Right ventricle myocardium (tissue), 1 donor: ENCODE measurements around the genes ADIPOR2, CACNA1C, TULP3 and TSPAN9.

GRCh38 chr12:1634115-1634706 is 5.2 kb downstream of the WNT5B start:
- PRO-cap, 2 experiments = no peak in any of the 2 experiments

DNA sequence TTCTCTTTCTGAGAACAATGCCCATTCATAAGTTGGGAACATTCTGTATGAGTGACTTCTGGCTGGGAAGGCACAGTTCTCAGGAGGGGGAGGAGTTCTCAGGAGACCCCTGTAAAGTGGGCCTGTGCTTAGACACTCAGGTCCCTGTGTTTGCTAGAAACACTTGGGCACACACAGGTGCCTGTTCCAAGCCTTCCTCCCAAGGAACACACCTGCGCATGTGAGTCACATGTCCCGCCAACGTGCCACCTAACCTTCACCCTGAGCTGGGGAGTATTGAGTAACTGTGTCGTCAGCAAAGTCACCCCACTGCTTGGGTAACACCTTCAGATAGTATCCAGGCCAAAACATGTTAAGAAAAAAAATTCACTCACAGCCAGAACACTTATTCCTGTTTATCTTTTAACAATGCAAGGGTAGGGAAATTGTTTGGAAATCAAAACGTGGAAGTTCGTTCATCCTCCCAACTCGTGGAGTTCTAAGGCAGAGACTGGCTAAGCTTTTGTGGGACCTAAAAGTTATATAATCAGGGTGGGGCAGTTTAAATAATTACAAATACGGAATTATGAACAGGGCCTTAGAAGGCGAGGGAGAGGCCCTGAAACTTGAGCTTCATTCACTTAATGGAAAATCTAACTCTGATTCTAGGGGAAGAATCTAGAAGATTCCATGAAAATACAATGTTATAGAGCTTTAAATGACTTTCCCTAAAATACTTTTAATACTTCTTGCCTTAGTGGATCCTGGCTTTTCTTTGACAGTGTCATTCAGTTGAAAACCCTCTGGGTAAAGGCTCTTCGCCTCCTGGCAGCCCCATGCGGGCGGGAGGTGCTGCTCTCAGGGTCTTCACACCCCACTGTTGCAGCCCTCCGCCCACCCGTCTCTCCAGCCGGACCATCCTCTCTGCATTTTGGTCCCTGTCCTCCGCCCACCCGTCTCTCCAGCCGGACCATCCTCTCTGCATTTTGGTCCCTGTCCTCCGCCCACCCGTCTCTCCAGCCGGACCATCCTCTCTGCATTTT is 30.4 kb upstream of the ADIPOR2 start:
- PRO-cap, 2 experiments = peak in 2 of 2 experiments; most common plus-strand start position 577 of the sequence (in 2); most common minus-strand start position 492 of the sequence (in 1)

- PRO-cap, 2 experiments = no peak in any of the 2 experiments
These were observed 20.6 kb upstream of the ADIPOR2 start for GRCh38 chr12:1669992-1670854.

DNA sequence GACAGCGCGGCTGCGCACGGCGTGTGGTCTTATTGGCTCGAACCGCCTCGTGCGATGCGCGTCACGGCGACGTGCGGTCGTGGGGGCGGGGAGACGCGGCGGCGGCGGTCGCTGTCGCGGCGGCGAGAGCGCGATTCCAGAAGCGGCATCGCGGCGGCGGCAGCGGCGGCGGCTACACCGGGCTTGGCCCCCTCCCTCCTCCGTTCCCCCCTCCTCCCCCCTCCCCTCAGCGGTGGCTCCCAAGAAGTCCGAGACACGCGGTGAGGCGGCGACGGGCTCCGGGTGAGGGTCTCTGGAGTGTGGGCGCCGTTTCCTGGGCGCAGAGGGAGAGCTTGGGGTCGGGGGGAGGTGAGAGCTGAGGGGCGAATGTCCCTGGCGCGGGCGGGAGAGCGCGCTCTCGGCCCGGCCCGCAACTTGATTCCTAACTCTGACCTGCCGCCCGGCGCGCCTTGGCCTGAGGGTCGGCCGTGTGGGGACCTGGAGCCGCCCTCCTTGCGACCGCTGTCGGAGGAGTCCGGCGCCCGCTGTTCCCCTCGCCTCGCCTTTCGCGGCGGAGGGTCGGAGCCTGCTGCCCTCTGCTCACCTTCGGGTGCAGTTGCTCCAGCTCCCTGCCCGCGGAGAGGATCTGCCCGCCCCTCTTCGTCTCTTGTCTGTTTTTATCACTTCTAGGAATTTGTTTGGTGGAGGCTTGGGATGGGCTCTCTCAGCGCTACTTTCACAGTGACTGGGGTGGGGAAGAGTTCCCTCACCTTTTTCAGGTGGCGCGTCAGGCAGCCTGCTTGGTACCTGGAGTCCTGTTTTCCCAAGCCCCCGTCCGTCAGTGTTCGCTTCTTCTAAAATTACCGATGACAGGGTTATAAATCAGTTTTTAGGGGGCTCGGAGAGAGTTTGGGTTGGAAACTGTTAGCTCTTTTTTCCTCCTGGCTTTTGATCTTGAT is at the start of gene ADIPOR2:
TSS of gene ADIPOR2 (plus strand) at position 139 of the 938 bp plus-strand sequence.
- PRO-cap, 2 experiments = peak in 2 of 2 experiments; most common plus-strand start position 91 of the sequence (in 1)

GRCh38 chr12:1907704-1907994 is 10.8 kb downstream of the CACNA2D4 start:
- PRO-cap, 2 experiments = no peak in any of the 2 experiments

DNA sequence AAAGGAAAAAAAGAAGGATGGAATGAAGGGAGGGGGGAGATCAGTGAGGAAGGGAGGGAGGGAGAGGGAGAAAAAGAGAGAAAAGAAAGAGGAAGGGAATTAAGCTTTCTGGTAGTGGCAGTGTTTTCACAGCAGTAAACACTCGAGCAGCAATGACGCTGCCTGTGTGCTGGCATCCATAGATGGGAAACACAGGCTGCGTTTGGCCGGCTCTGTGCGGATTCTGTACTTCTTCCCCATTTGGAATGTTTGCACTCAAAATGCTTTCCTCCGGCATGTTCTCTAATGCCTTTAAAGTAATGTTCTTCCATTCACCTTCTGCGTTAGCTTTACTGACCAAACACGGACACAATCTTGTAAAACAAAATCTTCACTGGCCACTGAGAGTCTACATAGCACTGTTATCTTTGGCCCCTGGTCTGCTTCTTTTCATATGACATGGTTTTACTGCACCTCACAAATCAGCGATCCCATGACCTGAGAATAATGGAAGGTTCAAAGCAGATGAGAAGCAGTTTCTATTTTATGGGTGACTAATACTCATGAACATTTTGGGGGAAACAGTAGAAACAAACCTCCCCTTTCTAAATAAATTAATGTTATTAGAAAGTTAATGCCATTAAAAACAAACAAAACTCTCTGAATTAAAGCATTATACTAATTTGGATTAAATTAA is 31.3 kb downstream of the DCP1B start:
- PRO-cap, 2 experiments = peak in 2 of 2 experiments; most common plus-strand start position 481 of the sequence (in 1); most common minus-strand start position 363 of the sequence (in 2)

GRCh38 chr12:2052915-2053700 is at the start of gene CACNA1C:
Gene CACNA1C, plus strand, starts transcription at chr12:2052987.
- PRO-cap, 2 experiments = peak in 2 of 2 experiments; most common plus-strand start chr12:2053025 (in 2); most common minus-strand start chr12:2053111 (in 1)

- PRO-cap, 2 experiments = peak in 2 of 2 experiments; most common plus-strand start chr12:2076076 (in 2)
These were observed 23.4 kb downstream of the CACNA1C start for GRCh38 chr12:2075924-2076853.

- PRO-cap, 2 experiments = no peak in any of the 2 experiments
These were observed 145.3 kb downstream of the CACNA1C start for GRCh38 chr12:2198016-2198585.

DNA sequence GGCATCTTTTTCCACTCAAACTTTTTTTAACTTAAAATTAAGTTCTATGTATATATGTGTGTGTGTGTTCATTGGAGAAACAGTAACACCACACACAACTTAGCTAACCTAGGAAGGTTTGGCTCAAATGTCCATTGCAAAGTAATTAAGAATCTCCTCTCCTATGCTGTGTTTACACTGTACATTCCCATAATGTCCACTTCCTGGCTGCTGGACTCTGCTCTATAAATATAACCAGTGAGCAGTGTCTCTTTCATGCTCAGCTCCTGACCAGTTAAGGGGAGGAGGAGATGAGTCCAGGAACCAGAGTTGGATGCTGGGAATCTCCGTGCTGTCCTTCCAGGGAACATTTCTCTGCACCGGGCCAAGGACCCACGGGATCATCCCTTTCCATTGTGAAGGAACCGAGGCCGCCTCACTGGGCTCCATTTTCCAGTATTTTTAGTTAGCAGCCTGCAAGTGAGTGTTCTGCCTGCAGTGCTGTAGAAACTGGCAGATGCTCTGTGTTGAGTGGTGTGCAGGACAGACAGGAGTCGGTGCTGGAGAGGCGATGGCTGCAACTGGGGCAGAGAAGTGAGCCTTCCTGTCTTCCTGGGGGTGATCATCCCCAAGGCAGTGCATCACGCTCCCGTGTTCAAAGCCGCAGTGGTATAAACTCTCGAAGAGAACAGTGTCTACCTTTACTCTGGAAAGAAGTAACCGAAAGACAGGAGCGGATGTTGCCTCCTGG is 195.4 kb downstream of the CACNA1C start:
- PRO-cap, 2 experiments = no peak in any of the 2 experiments

DNA sequence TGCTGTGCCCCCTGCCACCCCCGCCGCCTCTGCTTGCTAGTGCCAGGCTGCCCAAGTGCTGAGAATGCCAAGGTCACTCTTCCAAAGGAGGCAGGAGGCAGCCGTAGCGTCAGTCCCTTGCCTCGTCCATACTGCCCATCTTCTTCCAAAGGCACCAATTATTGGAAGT is 249.4 kb downstream of the CACNA1C start:
- PRO-cap, 2 experiments = peak in 1 of 2 experiments; most common plus-strand start position 84 of the sequence (in 1)

GRCh38 chr12:2490767-2491340 is 303.9 kb upstream of the FKBP4 start:
- PRO-cap, 2 experiments = no peak in any of the 2 experiments

DNA sequence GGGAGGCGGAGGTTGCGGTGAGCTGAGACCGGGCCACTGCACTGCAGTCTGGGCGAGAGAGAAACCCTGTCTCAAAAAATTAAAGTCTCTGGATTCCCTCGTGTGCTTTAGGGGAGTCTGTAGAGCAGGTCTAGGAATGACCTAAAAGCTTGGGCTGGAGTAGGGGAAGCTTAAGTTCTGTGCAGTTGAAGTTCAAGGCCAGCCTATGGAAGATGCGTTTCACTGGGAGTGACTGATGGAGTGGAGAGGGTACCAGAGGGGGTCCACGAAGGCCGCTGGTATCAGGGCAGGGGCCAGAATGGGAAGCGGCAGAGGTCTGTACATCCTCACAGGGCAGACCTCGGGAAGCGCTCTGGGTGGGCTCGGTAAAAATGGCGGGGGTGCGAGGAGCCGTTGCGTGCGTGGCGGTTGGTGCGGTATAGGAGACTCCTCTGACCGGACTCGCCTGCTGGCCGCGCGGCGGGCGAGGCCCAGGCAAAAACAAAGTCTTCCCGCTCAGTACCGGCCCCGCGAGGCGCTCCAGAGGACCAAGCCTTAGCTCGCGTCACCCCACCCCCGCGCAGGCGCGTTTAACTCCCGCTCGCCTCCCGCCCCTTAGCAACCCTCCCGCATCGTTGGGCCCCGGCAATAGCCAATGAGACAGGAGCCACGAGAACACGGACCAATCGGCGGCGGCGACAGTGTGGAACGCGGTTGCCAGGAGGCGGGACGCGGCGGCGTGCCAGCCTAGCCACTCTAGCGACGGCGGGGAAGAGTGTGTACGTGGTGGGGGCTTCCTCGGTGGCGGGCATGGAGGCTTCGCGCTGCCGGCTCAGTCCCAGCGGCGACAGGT is at the start of gene TULP3:
TSS of gene TULP3 (plus strand) at position 733 of the 832 bp plus-strand sequence.
- PRO-cap, 2 experiments = peak in 2 of 2 experiments; most common plus-strand start position 733 of the sequence (in 2); most common minus-strand start position 521 of the sequence (in 2)

DNA sequence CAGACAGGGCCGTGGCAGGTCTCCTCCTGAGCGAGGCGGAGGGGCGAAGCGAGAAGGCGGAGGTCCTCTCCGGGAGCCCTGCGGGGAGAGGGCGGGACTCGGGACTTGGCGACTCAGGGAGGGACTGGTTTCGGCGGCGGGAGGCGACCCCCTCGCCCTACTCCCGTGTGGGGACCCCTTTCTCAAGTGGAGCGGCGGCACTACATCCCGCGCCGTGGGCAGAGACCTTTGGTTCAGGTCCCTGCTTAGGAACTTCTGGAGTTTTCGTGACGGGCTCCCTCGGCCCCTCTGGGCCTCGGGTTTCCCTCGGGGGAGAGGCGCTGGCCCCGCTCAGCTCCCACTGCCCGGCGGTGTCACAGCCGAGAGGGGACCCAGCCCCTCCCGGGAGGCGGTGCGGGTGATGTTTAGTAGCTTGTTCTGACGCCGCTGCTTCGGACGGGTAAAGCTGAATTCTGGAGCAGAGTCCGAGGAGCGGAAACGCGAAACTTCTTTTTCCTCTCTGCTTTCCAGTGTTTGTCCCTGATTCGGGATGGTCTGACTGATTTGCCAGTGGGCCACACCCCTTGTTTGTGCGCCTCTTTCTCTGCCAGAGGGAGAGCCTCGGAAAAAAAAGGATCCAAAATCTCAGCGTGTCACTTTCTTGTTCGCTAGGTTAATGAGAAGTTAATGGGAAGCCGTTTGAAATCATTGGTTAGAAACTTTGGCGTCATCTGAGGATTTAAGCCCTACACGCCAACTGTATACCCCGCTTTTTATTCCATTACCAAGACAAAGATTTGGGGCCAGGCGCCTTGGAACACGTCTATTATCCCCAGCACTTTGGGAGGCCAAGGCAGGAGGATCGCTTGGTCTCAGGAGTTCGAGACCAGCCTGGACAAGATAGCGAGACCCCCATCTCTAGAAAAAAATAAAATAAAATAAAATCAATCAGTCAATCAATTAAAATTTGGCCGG is 577 bp downstream of the TULP3 start:
- PRO-cap, 2 experiments = no peak in any of the 2 experiments

- PRO-cap, 2 experiments = no peak in any of the 2 experiments
These were observed 39.5 kb downstream of the TEAD4 start for GRCh38 chr12:2998522-2999300.

DNA sequence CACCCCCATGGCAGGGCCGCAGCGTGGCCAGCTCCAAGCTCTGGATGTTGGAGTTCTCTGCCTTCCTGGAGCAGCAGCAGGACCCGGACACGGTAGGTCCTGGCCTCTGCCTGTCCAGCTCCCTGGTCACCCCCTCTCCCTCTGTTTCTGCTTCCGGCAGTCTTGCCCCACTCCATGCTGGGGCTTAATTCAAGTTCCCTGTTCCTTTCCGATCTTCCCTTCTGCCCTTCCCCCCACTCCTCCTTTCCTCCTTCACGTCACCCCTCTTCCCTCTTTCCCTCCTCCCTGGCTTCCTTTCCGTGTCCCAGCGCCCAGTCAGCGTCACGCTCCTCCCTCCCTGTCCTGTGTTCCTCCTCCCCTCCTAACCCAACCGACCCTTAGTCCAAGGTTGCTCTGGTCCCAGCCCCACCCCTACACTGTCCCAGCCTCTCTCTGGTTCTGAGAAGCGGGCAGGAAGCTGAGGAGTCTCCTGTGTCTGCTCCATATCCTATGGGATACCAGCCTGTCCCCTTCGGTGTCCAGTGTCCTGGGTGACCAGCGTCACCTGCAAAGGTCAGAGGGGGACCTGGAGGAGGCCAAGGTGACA is 56.4 kb upstream of the TSPAN9 start:
- PRO-cap, 2 experiments = no peak in any of the 2 experiments

GRCh38 chr12:3076523-3077776 is at the start of gene TSPAN9:
Gene TSPAN9, plus strand, starts transcription at chr12:3077379.
- PRO-cap, 2 experiments = peak in 2 of 2 experiments; most common plus-strand start chr12:3077081 (in 2); most common minus-strand start chr12:3076967 (in 2)

DNA sequence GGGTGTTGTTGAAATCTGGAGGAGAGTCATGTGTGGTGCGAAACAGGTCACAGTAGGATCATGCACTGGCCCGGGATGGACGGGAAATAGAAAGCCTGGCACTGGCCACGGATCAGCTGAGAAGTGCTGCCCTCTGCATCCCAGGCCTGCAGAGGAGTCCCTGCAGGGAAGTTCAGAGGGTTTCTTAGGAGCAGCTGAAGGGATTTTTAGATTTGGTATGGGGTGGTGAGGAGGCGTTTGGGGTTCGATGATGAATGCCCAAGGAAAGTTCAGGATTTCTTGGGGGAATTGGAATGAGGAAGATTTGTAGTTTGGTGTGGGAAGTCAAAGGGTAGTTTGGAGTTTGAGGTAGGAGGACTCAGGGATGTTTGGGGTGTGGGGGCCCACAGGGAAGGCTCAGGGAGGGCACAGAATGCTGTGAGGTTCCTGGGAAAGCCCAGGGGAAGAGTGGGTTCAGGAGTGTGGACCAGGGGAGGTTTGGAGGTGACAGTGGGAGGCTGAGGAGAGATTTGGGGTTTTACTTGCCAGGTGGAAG is 63.3 kb downstream of the TSPAN9 start:
- PRO-cap, 2 experiments = no peak in any of the 2 experiments

DNA sequence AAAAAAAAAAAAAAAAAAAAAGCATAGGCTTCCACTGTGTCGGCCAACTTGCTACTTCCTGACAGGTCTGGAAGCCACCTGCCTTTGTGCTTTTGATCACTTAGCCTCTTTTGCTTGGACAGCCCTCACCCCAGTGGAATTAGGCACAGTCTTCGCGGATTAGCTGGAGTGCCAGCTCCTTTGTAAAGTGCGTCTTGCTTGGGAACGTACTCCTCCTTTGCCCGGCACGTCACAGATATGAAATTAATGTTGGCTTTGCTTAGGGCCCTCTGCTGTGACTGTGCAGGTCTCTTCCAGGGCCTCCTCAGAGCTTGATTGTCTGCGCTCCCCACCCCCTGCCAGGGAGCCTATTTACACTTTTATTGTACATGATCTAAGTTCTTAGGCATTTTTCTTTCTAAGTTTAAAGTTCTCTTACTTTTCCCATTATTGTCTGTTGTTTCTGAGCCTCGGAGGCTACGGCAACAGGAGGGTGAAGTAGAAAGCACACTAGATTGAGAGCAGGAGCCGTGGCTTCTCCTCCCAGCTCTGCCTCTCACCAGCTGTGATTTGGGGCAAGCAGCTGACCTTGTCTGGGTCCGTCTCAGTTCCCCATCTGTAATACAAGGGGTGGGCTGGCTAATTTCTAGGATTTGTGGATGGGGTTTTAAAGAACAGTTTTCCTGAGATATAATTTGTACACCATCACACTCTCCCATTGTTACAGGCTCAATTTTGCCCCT is 81.7 kb downstream of the TSPAN9 start:
- PRO-cap, 2 experiments = no peak in any of the 2 experiments

GRCh38 chr12:3211783-3212032 is 134.5 kb downstream of the TSPAN9 start:
- PRO-cap, 2 experiments = no peak in any of the 2 experiments